Metastatic Lung Carcinoma in the Adrenal Gland (tissue), 1 donor: ENCODE measurements around the genes GMPPA and ENSG00000288658.

DNA sequence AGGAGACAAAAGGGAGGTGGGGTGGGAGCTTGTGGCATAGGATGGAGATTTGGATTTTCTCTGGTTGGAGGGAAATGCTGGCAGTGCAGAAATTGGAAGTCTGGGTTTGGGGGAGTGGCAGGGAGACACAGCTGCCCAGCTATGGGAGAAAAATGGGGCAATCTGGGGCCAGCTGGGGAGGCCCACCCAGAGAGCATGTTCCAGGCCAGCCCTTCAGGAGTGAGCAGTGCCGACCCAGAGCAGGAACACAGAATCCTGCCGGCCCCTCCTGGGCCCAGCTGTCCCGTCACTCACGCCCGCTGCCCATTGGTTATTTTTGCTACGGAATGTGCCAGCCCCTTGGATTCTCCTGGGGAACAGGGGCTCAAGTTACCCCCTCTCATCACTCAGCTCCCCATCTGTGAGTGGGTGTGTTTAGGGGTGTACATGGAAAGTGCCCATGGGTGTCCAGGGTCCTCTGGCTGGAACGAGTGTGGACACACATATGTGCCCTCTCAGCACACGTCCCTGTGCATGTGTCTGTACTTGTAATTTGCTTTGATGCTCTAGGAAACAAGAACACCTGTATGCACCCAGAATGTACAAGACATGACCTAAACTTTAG, 4.9 kb downstream of the SPEG start:
- PRO-cap, result no peak

- PRO-cap, result no peak
Observed at GRCh38 chr2:219441048-219441314, 6.3 kb downstream of the SPEG start.

DNA sequence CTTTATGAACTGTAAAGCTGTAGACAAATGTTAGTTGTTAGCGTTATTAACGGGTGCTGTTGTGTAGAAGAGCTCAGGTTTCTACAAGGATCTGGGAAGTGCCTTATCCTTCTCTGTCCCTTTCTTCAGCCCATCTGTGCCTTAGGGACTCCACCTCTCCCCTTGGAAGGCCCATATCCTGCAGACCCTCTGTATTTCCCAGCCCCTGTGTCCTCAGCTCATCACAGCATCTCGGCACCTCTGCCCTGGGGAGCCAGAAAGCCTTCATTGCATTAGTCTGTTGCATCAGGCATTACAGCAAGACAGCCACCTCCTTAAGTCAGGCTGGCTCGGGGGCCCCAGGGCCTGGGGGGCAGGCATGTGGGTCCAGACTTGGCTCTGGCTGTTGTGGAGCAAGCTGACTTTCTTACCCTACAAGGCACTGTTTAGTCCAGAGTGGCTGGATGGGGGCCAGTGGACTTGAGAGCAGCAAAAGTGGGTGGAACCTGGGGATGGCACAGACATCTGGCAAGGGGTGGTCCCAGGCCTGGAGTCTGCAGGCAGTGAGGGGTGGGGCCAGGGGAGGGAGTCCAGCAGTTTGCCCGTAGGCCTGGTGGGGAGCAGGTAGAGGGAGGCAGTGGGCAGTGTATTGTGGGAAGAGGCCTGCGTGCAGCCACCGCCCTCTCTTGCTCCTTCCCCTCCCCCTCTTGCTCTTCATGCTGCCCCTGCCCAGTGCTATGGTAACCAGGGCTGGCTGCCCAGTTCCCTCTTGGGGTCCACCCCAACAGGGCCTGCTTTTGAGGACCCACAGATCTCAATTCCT, 18.9 kb downstream of the SPEG start:
- PRO-cap, result no peak

GRCh38 chr2:219476614-219477532, 19.1 kb upstream of the SPEGNB start:
- PRO-cap, result no peak

DNA sequence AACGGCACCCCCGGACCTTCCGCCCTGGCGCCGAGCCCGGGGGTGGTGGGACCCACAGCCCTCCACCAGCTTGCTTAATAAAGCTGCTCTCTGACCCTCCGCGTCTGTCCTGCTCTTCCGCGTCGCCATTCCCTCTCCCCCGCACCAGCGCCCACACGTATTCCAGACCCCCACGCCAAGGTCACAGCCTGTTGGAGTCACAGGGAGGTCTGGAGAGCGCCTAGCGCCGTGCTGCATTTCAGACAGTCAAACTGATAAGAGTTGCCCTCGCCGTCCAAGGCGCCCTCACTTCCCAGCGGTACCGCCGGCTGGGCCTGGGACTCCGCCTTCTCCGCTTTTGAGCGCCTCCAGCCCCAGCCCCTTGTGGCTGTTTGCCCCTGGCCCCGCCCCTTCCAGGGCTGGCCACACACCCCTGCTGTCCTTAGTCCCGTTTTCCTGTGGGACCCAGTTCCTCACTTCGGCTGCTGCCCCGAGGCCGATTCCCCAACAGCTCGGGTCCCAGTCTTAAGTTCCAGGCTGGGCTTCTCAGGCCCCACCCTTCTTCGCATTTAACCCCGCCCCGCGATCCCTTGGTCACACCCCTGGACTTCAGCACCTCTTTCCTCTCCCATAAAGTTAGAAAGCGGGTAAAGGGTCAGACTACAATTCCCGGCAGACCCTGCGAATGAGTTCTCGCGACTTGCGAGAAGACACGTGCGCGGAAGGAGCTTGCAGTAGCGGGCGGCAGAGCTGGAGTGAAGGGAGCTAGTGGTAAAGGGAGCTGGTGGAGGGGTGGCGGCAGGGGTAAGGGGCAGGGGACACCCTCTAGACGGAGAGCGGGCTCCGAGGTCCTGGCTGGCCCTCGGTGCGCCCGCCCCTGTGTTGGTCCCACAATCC, at the start of gene GMPPA:
Gene GMPPA (plus strand): TSS at position 703 of the 876 bp plus-strand sequence.
- PRO-cap, result bidirectional peak, plus-strand start at position 726 of the sequence, minus-strand start at position 339 of the sequence

- PRO-cap, result no peak
Observed at GRCh38 chr2:219509490-219510624, 4.4 kb upstream of the ASIC4 start.

- PRO-cap, result no peak
Observed at GRCh38 chr2:219520013-219520395, 5.7 kb downstream of the ASIC4 start.

- PRO-cap, result no peak
Observed at GRCh38 chr2:219576414-219577555, 4.7 kb downstream of the INHA start.

DNA sequence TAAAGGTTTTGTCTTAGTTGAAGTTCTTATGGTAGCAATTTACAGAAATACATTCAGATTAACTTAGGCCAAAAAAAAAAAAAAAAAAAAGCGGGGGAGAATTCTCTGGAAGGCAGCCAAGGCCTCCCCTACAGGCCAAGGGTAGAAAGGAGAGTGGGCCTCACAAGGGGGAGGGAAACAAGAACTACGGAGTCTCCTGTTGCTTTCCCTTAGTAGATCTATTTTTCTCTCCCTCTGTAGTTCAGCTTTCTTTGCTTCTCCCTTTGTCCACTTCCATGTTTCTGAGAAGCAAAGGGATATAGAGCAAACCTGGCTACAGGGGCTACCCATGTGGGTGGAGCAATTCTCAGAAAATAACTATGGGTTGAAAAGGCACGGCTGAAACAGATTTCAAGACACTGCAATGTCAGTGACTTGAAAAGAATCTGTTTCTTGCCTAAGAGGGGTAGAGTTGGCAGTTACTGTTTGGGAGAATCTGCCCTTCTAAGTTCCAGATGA, 2.3 kb upstream of the STK11IP start:
- PRO-cap, result no peak

DNA sequence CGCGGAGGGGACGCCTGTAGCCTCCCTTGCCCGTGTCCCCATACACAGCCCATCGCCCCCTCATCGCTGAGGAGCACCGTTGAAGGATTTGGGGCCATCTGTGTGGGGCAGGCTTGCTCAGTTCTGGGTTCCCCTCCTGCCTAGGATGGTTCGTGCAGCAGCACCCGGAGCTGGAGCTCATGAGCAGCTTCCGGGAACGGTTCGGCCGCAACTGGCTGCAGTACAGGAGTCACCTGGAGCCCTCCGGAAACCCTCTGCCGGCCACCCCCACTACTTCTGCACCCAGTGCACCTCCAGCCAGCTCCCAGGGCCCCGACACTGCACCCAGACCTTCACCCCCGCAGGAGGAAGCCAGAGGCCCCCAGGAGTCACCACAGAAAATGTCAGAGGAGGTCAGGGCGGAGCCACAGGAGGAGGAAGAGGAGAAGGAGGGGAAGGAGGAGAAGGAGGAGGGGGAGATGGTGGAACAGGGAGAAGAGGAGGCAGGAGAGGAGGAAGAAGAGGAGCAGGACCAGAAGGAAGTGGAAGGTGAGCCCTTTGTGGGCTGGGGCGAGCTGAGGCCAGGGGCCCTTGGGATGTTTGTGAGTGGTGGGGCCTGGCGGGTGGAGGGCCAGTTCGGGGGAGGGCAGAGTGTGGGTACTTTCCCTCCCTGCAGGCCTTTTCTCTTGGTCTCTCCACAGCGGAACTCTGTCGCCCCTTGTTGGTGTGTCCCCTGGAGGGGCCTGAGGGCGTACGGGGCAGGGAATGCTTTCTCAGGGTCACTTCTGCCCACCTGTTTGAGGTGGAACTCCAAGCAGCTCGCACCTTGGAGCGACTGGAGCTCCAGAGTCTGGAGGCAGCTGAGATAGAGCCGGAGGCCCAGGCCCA, 10.5 kb downstream of the STK11IP start:
- PRO-cap, result no peak

DNA sequence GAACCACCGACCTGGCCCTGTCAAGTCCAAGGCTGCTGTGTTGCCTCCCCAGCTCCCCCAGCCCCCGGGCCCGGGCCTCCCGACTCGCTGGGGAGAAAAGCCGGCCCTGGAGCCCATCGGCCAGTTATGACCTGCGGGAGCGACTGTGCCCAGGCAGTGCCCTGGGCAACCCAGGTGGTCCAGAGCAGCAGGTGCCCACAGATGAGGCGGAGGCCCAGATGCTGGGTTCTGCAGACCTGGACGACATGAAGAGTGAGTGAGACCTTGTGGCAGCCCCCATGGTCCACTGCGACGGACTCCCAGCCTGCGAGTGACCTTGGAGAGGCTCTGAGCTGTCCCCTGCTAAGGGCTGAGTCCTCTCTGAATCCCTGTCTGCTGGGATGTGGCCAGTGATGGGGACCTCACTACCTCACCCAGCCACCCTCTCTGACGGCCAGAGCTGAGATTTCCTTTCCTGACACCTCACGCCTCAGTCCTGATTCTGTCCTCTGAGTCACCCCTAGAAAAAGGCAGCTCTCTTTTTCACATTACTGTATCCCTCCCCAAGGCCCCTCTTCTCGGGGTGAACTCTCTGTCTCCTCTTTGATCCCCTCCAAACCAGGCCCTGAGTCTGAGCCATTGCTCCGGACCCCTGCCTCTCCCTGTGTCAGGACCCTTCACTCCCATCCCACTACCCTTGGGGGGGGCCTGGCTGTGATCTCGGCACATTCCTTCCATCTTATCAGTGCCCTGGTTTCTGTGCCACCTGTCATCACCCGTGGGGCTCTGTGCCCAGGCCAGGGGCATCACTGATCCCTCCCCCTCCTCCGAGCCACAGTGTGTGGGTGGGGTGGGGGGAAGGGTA, 2.9 kb downstream of the SLC4A3 start:
- PRO-cap, result no peak

GRCh38 chr2:219688787-219689588, 61.6 kb downstream of the SLC4A3 start:
- PRO-cap, result no peak

- PRO-cap, result no peak
Observed at GRCh38 chr2:219766335-219767133, 139.1 kb downstream of the SLC4A3 start.

DNA sequence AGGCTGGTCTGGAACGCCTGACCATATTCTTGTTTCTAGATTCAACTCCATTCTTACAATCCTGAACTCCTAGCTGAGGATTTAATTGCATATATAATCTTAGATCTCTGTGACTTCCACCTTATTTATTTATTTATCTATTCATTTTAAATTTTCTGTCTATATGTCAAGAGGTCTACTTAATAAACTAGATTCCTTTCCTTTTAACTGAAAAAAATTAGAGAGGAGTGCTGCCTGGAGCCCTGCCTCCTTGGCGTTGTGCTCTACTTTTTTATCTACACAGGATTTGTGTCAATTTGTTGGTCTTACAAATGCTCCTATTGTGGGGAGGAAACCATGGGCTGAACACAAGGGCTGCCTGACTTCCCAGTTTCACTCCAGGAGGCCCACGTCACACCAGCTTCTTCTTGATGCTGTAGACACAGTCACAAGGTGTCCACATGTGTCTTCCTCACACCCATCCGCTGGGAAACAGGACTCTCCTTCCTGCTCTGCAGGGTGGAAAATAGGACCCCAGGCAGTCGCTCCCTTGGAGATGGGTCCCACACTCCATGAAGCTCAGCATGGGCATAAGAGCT, 468.3 kb downstream of the EPHA4 start:
- PRO-cap, result no peak

GRCh38 chr2:221203254-221203577, 368.9 kb downstream of the EPHA4 start:
- PRO-cap, result no peak

- PRO-cap, result no peak
Observed at GRCh38 chr2:222290907-222291900, 7.6 kb downstream of the PAX3 start.

GRCh38 chr2:222318117-222318804, 1.7 kb downstream of the ENSG00000288658 start:
- PRO-cap, result no peak

- PRO-cap, result unidirectional peak, minus-strand start at chr2:222320127; unidirectional peak, minus-strand start at chr2:222320182
Observed at GRCh38 chr2:222319947-222320924, at the start of gene ENSG00000288658. ENSG00000288658 (minus strand) TSS chr2:222320155.

GRCh38 chr2:222423405-222423795, 943 bp upstream of the SGPP2 start:
- PRO-cap, result bidirectional peak, plus-strand start at chr2:222423970, minus-strand start at chr2:222423712

DNA sequence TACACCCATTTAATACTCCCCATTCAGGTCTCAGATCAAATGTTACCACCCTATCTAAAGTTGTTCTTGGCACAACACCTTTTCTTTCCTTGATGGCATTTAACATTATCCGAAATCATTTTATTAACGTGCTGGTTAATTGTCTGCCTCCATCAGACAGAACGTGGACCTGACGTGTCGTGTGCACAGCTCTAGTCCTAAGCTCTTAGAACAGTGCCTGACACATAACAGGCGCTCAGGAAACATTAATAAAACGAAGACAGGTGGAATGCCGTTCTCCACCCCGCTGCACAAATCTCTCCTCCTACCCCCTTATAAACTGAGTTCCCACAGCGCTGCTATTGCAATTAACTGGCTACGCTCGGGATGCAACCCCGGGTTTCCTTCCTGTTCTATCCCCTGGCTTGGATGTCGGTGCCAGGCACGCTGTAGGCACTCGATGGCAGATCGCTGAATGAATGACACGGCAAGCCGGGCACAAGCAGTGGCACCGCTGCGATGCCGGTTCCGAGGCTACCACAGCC, 496 bp downstream of the FARSB start:
- PRO-cap, result no peak